ENCODE measurements around the gene FOXD4L5.

- PRO-cap: no peak
- RAMPAGE, long total RNA, 3 experiments: no peak in any of the 3 experiments
Measured at GRCh38 chr9:41237348-41237856, 48.3 kb upstream of the ZNG1F start.

DNA sequence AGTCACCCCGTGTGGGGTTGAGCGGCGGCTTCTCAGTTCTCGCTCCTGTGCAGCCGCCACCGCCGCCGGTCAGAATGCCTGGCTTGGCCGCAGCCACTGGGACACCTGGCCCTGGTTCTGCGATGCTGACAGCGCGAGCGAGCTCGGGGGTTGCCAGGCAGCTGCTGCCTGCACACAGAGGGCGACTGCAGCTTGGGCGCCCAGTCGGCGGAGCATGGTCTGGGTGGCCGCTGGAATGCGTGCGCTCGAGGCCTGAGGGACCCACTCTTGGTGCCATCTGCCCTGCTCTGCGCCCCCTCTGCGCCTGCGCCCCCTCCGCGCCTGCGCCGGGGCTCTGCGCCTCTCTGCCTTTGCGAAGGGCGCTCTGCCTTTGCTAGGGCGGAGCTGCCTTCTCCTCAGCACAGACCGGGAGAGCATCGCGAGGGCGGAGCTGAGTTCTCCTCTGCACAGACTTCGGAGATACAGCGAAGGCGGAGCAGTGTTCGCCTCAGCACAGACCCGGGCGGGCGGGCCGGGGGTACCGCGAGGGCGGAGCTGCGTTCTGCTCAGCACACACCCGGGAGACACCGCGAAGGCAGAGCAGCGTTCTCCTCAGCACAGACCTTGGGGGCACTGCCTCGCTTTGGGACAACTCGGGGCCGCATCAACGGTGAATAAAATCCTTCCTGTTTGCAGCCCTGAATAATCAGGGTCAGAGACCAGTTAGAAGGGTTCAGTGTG lies 84.8 kb upstream of the ZNG1F start:
- PRO-cap: no peak
- RAMPAGE, long total RNA, 3 experiments: no peak in any of the 3 experiments

- PRO-cap: bidirectional peak, plus-strand start at chr9:41741367, minus-strand start at chr9:41741120
- RAMPAGE, long total RNA, 3 experiments: no peak in any of the 3 experiments
Measured at GRCh38 chr9:41741245-41741546, 388.0 kb downstream of the CNTNAP3B start.

- PRO-cap: no peak
- RAMPAGE, long total RNA, 3 experiments: no peak in any of the 3 experiments
Measured at GRCh38 chr9:43140040-43140864, 956.8 kb downstream of the SPATA31A6 start.

DNA sequence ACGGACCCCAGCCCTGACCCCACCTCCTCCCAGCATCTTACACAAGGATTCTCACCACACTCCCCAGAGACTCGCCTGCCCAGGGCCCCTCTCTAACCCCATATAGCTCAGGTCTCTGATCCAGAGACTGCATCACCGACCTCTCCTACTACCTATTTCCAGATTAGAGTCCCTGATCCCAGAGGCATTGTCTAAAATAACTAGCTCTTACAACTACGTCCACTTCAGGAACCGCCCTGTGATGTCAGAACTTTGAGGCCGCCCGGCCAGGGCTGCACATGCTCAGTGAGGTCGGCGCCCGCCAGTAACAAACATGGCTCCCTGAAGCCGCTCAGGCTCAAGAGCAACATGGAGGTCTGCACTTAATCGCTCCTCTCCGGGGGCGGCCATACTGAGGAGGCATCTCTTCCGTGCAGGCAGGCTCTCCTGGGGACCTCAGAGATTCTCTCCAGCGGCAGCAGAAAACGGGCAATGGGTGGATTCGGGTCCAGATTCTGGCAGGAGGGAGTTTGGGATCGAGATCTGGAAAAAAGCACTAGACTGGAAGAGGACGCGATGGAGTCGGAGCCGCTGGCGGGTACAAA lies 1186.1 kb downstream of the SPATA31A7 start:
- PRO-cap: no peak
- RAMPAGE, long total RNA, 3 experiments: no peak in any of the 3 experiments

DNA sequence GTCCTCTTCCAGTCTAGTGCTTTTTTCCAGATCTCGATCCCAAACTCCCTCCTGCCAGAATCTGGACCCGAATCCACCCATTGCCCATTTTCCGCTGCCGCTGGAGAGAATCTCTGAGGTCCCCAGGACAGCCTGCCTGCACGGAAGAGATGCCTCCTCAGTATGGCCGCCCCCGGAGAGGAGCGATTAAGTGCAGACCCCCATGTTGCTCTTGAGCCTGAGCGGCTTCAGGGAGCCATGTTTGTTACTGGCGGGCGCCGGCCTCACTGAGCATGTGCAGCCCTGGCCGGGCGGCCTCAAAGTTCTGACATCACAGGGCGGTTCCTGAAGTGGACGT lies 1342.9 kb downstream of the SPATA31A7 start:
- PRO-cap: unidirectional peak, minus-strand start at position 213 of the sequence
- RAMPAGE, long total RNA, 3 experiments: no peak in any of the 3 experiments

DNA sequence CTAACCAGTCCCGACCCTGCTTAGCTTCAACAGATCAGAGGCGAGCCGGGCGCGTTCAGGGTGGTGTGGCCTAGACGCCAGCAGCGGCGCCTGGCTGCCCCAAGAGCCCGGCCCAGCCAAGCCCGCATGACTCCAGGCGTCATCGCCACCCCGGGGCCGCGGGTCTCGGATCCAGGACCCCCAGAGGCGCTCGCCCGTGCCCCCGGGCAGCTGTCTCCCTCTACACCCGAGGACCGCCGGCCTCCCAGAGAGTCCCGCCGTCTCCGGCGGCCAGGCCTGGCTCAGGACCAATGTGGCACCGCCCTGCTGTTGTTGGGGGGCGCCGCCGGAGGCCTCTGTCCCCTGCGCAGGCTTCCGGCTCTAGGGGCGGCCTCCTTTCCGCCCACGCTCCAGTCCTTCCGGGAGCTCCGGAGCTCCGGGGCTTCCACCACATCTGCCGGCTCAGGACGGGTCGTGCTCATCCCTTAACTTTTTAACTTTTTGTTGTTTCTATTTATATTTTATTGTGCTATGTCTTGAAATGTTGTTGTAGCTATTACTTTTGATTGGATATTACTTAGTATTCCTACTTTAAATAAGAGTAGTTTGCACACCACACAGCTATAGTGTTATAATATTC lies 1612.6 kb downstream of the SPATA31A7 start:
- PRO-cap: unidirectional peak, minus-strand start at position 337 of the sequence
- RAMPAGE, long total RNA, 3 experiments: start-site peak on the plus strand in 1 of 3 experiments, centred at position 405 of the sequence, 8 reads per replicate; start-site peak on the minus strand in 1 of 3 experiments, centred at position 320 of the sequence, 6 reads per replicate

DNA sequence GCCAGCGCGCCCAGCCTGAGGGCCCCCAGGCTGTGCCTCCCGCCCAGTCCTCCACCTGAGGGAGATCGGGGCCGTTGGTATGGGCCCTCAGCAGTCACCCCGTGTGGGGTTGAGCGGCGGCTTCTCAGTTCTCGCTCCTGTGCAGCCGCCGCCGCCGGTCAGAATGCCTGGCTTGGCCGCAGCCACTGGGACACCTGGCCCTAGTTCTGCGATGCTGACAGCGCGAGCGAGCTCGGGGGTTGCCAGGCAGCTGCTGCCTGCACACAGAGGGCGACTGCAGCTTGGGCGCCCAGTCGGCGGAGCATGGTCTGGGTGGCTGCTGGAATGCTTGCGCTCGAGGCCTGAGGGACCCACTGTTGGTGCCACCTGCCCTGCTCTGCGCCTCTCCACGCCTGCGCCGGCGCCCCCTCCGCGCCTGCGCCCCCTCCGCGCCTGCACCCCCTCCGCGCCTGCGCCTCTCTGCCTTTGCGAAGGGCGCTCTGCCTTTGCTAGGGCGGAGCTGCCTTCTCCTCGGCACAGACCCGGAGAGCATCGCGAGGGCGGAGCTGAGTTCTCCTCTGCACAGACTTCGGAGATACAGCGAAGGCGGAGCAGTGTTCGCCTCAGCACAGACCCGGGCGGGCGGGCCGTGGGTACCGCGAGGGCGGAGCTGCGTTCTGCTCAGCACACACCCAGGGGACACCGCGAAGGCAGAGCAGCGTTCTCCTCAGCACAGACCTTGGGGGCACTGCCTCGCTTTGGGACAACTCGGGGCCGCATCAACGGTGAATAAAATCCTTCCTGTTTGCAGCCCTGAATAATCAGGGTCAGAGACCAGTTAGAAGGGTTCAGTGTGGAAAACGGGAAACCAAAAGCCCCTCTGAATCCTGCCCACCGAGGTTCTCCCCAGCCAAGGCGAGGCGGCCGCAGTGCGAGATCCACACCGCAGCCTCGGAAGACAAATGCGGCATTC lies 1648.4 kb downstream of the SPATA31A7 start:
- PRO-cap: bidirectional peak, plus-strand start at position 666 of the sequence, minus-strand start at position 358 of the sequence
- RAMPAGE, long total RNA, 3 experiments: no peak in any of the 3 experiments

DNA sequence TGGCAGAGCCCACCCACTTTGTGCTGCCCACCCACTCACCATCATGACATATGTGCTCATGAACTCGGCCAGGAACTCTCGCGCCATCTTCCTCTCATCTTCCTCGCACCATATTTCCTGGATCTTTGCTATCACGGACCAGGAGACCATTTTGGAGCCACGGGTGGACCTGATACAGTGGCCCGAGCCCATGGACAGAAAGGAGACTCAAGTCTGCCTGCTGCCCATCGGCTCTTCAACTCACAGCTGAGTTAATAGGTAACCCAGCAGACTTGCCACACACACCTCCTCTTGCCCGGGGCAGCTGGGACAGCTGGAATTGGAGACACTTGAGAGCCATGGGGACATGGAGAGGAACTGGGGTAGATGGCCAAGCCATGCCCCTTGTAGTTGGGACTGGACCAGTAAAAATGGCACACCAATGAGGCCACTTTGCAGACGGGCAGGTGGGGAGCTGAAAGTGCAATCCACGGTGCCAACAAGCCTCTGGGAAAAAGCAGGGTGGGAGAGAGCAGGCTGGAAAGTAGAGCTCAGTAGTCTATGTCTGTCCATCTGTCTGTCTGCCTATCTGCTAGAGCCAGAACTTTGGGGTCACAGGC lies 1958.2 kb downstream of the FOXD4L5 start:
- PRO-cap: no peak
- RAMPAGE, long total RNA, 3 experiments: no peak in any of the 3 experiments

DNA sequence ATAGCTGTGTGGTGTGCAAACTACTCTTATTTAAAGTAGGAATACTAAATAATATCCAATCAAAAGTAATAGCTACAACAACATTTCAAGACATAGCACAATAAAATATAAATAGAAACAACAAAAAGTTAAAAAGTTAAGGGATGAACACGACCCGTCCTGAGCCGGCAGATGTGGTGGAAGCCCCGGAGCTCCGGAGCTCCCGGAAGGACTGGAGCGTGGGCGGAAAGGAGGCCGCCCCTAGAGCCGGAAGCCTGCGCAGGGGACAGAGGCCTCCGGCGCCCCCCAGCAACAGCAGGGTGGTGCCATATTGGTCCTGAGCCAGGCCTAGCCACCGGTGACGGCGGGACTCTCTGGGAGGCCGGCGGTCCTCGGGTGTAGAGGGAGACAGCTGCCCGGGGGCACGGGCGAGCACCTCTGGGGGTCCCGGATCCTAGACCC lies 1472.3 kb downstream of the FOXD4L5 start:
- PRO-cap: no peak
- RAMPAGE, long total RNA, 3 experiments: no peak in any of the 3 experiments

- PRO-cap: no peak
- RAMPAGE, long total RNA, 3 experiments: no peak in any of the 3 experiments
Measured at GRCh38 chr9:65285090-65285525, at the start of gene FOXD4L5. TSS of gene FOXD4L5 (minus strand) at chr9:65285209.

GRCh38 chr9:65386622-65387257 lies 101.7 kb upstream of the FOXD4L5 start:
- PRO-cap: unidirectional peak, minus-strand start at chr9:65386927
- RAMPAGE, long total RNA, 3 experiments: no peak in any of the 3 experiments

GRCh38 chr9:67832506-67832951 lies 26.2 kb upstream of the ANKRD20A1 start:
- PRO-cap: no peak
- RAMPAGE, long total RNA, 3 experiments: no peak in any of the 3 experiments

GRCh38 chr9:67859035-67859374 lies 274 bp downstream of the ANKRD20A1 start:
- PRO-cap: no peak
- RAMPAGE, long total RNA, 3 experiments: no peak in any of the 3 experiments

- PRO-cap: no peak
- RAMPAGE, long total RNA, 3 experiments: no peak in any of the 3 experiments
Measured at GRCh38 chr9:68454508-68454930, 86.2 kb downstream of the TMEM252 start.

DNA sequence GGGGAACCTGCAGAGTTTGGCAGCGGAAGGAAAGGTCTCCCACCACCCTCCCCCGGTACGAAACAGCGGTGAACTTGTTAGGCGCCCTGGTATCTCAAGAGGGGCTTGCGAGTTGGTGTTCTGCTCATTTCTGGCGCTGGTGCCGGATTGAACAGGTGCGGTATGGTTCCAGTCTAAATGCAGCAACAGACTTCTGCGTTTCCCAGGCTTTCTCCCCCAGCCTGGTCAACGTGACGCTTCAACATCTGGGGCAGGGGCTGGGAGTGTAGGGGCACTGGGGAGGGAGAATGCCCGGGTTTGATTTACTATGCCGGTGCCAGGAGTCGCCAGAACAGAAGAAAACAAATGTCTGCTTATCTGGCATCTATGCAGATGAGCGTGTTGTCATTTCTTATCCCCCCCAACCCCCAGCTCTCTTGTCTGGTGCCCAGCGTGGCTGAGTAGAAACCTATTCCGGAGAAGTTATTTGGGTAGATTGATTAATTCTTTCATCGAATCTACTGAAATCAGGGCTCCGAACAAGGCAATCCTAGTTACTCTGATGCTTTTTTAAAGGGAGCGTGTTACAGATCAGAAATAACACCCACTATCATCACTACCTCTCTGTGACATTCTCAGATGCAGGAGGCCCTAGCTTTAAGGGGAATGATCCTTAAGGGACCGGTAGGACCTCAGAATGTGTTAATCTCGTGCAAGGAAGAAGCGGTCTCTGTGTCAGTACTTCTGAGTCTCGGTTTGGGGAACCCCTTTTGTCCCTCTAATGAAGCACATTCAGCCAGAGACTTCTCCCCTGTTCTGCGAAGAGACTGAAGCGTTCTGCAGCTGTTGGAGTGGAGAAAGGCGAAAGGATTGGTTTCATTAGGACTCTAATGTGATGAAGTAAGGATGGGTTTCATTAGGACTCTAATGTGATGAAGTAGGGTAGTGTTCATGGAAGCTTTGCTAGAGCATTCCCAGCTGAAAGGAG lies 1.3 kb downstream of the PIP5K1B start:
- PRO-cap: no peak
- RAMPAGE, long total RNA, 3 experiments: no peak in any of the 3 experiments

DNA sequence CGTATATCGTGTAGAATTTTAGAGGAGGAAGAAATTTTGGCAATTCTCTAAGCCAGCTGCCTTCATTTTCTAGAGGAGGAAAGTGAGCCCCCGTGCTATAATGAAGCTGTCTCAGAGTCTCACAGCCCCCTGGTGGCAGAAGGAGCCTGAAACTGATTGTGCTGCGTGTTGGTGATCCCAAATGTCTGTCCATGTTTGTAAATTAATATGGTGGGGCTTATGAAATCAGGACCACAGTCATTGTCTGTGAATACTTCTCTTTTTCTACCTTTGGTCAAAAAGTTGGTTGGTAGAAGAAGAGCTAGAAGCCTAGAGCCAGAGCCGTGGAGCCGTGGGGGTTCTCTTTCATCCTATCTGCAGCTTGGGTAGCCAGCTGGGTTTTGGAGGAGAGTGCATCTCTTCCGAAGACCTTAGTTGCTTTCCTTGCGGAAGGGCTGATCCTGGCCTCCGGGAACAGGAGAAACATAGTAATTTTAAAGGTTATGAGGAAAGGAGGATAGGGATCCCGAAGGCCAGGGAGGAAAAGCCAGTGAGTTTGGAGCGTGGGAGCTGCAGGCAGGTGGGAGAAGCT lies 65.3 kb downstream of the PABIR1 start:
- PRO-cap: no peak
- RAMPAGE, long total RNA, 3 experiments: no peak in any of the 3 experiments

GRCh38 chr9:69105065-69105657 lies 68.9 kb upstream of the TJP2 start:
- PRO-cap: no peak
- RAMPAGE, long total RNA, 3 experiments: no peak in any of the 3 experiments

GRCh38 chr9:69132222-69132704 lies 41.8 kb upstream of the TJP2 start:
- PRO-cap: no peak
- RAMPAGE, long total RNA, 3 experiments: no peak in any of the 3 experiments

DNA sequence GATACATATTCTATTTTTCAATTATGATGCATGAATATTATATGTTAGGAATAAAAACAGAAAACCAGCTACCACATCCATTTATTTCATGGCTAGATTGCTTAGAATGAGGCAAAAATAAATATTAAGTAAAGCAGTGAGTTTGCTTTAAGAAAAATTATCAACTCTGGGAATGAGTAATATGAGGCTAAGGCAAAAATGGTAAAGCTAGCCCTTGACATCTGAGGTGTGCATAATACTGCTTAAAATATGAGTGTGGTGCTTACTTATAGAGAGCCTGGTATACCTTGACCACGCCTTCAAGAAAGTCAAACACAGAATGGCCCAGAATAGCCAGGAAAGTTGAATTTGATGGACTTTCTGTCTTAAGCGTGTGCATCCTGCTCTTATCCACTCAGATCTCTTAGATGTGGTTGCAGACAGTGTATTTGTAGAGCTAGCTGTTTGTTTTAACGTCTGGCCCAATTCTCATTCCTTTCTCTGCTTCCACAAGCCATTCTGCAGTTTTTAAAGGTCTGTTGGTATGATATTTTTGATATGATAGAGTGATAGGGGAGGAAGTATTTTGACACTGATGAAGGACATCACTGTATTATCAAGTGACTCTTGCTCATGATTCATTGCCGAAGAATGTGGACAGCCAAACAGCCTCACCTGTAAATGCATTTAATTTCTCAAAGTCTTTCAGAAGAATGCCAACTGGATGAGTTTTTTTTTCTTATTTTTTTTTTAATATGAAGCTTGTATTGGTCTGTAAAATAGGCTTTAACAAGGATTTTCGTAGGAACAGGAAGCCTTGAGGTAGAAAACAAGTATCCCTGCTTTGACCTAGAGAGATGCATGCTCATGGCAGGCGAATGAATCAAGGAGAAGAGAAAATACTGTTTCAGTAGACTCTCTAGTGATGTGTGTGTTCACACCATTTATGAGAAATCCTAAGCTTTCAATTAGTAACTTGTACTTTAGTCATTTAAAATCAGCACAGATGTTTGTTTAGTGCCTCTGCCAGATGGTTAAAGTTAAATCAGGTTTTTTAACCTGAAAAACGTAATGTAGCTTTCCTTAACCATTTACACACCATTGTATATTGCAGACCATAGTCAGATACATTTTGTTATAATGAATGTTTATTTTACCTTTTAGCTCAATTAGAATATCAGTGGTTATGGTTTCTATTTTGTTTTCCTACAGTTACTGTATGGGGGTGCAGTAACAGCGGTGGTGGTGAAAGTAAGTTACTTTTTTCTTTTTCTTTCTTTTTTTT lies 4.6 kb downstream of the TJP2 start:
- PRO-cap: unidirectional peak, minus-strand start at position 403 of the sequence
- RAMPAGE, long total RNA, 3 experiments: no peak in any of the 3 experiments